Breast epithelium (tissue), 2 donors: ENCODE measurements around a stretch of chr3.

GRCh38 chr3:165194376-165194775, 1.8 kb downstream of the SLITRK3 start:
- PRO-cap = no peak
- RAMPAGE, long total RNA, 2 experiments = no peak in any of the 2 experiments

DNA sequence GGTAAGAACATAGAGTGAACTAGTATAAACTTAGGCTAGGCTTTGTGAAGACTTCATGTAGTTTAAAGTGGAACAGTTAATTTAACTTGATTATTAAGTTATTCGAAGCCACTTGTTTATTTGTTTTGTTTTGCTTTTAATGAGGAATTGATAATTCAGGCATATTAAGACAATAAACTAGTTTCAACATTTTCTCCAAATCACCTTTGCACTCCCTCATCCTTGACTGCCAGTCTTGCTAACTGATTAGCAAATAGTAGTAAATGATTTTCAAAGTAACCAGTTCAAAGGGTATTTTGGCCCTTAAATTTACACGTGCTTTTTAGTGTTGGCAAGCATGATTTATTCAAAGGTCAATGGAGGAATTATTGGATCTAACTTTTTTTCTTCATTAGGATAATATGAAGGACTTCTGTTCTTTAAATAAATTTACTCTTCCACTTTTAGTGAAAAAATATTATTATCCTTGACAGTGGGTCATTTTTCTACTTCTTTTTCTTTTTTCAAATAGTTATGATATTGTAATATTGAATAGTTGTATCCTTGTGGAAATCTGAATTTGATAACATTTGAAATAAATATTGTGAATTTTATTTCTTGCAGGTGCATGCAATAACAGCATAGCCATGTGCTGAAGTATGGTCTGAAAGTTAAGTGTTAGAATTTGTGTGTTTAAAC, 53.8 kb downstream of the BCHE start:
- PRO-cap = no peak
- RAMPAGE, long total RNA, 2 experiments = no peak in any of the 2 experiments

- PRO-cap = no peak
- RAMPAGE, long total RNA, 2 experiments = no peak in any of the 2 experiments
Measured at GRCh38 chr3:165785782-165786529, 51.3 kb downstream of the BCHE start.

- PRO-cap = no peak
- RAMPAGE, long total RNA, 2 experiments = no peak in any of the 2 experiments
Measured at GRCh38 chr3:165787474-165787931, 49.7 kb downstream of the BCHE start.

- PRO-cap = no peak
- RAMPAGE, long total RNA, 2 experiments = no peak in any of the 2 experiments
Measured at GRCh38 chr3:167275537-167275948, 104.6 kb downstream of the ZBBX start.

DNA sequence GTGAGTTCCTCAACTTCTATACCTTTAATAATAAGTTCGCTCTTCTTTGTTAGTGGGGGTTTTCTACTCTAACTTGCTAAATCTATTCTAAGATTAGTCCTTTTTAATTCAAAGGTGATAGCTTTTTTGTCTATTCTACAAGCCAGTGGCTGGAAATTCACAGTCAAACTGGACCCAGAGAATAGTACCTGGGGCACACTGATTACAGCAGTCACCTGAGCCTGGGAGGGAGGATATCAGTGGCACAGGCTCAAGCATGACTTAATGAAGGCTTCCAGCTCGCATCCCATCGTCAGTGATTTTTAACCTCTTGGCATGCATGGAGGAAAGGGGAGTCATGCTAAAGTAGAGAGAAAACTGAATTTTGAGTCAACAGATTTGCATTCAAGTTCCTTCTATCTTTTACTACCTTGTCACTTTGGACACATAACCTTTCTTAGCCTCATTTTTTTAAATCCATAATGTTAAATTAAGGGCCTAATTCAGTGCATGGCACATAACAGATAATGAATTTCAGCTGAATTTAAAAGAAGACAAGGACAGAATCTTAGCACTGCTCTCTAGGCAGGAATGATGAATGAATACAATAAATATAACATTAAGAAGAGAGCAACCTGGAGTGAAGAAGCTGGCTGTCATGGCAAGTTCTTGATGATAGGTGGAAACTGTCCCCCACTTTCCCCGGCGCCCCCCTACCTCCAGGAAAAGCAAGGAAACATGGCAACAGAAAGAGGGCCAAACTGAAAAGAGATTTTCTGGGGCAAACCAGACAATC, 24.7 kb downstream of the GOLIM4 start:
- PRO-cap = no peak
- RAMPAGE, long total RNA, 2 experiments = no peak in any of the 2 experiments

- PRO-cap = no peak
- RAMPAGE, long total RNA, 2 experiments = no peak in any of the 2 experiments
Measured at GRCh38 chr3:168091833-168092639, 3.7 kb downstream of the GOLIM4 start.

DNA sequence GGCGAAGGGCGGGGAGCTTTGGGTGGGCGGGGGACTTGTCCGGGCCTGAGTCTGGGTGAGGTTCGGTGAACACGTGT, 291 bp upstream of the GOLIM4 start:
- PRO-cap = no peak
- RAMPAGE, long total RNA, 2 experiments = no peak in any of the 2 experiments

GRCh38 chr3:169133570-169134336, 529.8 kb downstream of the MECOM start:
- PRO-cap = no peak
- RAMPAGE, long total RNA, 2 experiments = no peak in any of the 2 experiments

GRCh38 chr3:169288368-169289103, 375.0 kb downstream of the MECOM start:
- PRO-cap = no peak
- RAMPAGE, long total RNA, 2 experiments = no peak in any of the 2 experiments

DNA sequence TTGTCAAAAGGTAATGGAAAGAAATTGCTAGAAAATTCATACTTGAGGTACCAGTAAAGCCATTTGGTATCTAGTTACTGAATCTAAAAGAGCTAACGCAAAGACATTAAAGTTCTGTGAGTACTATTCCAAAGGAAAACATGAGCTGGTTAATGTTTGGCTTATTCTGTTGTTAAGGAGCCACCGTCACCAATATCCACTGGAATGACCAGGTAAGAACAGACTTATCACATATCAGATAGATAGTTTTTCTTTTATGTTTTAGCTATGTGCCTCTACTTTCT, 274.3 kb downstream of the MECOM start:
- PRO-cap = no peak
- RAMPAGE, long total RNA, 2 experiments = no peak in any of the 2 experiments

GRCh38 chr3:169443739-169444331, 219.7 kb downstream of the MECOM start:
- PRO-cap = no peak
- RAMPAGE, long total RNA, 2 experiments = no peak in any of the 2 experiments

- PRO-cap = no peak
- RAMPAGE, long total RNA, 2 experiments = no peak in any of the 2 experiments
Measured at GRCh38 chr3:169623889-169624720, 39.4 kb downstream of the MECOM start.

DNA sequence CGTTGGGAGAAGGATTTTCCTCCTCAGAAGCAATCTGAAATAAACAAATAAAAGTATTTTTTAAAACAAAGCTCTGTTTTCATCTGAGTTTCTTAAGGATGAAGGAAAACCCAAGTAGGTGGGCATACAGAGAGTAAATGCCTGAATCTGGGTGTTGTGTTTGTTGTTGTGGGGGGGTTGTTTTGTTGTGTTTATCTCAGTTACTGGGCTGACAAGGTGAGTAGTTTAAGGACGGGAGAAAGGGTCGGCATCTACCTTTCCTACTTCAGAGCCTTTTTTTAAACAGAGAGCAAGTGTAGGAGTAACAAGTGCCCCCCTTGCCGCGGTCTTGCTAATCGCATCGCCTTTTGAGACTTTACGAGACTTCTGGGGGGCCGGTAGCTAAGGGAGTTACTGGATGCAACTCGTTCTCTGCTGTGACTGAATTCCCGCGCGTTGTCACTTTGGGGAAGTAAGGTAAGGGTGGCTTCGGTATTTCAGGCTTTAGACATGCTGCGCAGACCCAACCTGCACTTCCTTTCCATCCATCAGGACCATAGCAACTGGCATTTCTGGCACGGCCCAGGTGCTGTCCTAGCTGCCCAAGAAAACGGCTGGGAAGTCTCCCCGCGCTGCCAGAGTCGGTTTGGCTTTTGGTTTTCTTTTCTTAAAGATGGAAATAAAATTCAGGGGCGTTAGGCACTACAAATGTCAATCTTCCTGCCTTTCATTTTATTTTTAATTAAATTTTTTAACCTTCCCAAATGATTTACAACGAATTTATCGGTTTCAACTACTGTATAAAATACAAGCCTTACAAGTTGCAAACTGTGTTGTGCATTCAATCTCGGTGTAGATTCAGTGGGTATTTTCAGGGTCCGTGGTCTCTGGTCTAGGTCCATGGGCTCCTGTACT, 3.7 kb downstream of the MECOM start:
- PRO-cap = no peak
- RAMPAGE, long total RNA, 2 experiments = no peak in any of the 2 experiments

DNA sequence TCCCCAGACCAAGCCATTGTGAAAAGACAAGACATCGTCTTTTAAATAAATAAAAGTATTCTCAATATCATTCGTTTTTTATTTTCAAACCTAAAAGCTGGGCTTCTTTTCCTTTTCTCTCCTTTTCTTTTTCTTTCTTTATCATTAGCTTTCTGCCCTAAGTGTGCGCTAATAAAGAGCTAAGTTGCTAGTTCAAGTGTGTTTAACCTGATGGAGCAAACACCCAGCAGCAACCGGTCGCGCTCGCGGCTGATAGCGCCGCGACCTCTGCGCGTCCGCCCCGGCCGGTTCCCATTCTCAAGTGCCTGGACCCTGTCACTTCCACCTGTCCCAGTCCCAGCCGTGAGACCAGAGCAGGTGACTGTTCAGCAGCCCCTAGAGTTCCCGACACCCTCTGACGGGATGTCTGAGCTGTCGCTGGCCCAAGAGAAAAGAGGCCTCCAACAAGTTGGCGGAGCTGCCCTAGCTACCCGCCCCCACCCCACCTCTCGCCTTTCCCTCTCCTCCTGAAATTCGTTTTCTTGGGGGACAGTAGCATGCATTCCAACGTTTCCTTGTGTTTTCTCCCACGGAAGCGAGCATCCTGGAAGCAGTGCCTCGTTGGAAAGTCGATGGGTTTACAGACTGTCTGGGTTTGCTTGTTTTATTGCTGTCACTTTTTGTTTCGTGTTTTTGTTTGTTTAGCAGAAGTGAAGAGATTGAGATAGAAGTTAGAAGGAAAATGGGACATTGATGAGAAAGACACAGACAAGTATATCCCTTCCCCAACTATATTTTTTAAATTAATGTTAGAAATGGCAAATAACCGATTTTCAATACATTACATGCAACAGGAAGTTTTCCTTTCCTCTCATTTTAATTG, 3.1 kb upstream of the MECOM start:
- PRO-cap = no peak
- RAMPAGE, long total RNA, 2 experiments = no peak in any of the 2 experiments

DNA sequence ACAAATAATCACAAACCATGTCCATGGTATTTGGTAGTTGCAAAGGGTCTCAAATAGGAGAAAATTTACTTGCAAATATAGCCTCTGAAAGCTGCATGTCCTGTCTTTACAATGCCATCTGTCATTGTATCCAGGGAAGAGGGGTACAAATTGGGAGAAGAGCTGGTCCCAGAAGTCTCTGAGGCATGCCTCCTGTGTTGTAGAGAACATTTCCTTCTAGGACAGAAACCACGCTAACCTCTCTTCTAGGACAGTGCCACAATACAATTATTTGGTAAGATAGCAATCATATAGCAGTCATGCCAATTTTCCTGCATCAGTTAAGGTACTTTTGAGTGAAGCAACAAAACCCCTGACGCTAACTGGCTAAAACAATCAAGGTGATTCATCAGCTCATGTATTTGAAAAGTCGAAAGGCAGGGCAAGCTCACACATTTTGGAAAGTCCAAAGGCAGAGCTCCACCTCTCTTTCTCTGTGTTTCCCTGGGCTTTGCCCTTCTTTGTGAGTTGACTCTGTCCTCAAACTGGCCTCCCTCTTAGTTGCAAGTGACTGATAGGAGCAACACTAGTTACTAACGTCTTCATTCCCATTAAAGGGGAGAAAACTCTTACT, 14.7 kb downstream of the ACTRT3 start:
- PRO-cap = no peak
- RAMPAGE, long total RNA, 2 experiments = no peak in any of the 2 experiments

DNA sequence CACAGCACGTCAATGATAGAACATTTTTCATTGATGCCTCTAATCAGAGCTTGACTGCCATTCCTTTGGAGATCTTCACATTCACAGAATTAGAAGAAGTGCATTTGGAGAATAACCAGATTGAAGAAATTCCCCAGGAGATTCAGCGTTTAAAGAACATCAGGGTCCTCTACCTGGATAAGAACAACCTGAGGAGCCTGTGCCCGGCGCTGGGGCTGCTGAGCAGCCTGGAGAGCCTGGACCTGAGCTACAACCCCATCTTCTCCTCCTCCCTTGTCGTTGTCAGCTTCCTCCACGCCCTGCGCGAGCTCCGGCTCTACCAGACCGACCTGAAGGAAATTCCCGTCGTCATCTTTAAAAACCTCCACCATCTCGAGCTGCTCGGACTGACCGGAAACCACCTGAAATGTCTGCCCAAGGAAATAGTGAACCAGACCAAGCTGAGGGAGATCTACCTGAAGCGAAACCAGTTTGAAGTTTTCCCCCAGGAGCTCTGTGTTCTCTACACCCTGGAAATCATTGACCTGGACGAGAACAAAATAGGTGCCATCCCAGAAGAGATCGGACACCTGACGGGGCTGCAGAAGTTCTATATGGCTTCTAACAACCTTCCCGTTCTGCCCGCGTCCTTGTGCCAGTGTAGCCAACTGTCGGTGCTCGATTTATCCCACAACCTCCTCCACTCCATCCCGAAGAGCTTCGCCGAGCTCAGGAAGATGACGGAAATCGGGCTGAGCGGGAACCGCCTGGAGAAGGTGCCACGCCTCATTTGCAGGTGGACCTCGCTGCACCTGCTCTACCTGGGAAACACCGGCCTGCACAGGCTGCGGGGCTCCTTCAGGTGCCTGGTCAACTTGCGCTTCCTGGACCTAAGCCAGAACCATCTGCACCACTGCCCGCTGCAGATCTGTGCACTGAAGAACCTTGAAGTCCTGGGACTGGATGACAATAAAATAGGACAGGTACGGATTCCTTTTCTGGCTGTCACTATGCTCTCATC, 9.6 kb upstream of the LRRC34 start:
- PRO-cap = no peak
- RAMPAGE, long total RNA, 2 experiments = no peak in any of the 2 experiments

GRCh38 chr3:170045590-170045889, 7.7 kb downstream of the GPR160 start:
- PRO-cap = no peak
- RAMPAGE, long total RNA, 2 experiments = no peak in any of the 2 experiments

GRCh38 chr3:170180614-170181180, 836 bp downstream of the PHC3 start:
- PRO-cap = no peak
- RAMPAGE, long total RNA, 2 experiments = no peak in any of the 2 experiments

DNA sequence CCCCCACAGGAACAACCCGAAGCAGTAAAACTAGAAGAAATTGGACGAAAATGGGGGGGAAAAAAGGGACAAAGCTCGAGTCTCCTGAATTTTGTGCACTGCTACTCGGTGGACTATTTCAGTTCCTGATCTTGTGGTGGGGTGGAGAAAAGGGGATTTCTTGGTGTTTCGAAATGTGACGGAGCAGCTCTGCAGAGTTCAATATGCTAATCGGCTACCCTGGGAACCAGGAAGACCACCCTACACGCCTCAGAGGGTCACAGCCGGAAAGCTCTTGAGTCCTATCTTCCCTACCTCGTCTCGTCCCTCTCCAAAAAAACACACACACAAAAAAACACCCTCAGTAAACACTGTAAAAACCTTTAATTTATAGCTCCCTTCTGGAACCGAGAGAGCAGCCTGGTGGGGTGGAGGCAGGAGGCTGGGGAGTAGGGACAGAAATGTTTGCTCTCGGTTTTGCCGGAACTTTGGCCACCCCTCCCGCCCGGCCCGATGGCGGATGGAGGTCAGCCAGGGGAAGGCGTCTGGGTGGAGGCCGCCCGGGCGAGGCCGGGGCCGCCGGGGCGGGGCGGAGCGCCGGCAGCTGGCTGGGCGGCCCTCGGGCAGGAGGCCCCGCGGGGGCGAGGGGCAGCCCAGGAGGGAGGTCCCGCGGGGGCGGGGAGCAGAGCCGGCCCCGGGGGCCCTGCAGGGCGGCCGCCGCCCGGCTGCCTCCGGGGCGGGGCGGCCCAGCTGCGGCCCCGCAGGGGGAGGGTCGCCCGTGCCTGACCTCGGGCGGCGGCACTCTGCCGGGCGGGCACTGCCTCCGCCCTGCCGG, 1.0 kb upstream of the SKIL start:
- PRO-cap = bidirectional peak, plus-strand start at position 664 of the sequence, minus-strand start at position 430 of the sequence
- RAMPAGE, long total RNA, 2 experiments = no peak in any of the 2 experiments